ENCODE data around the genes OR5L2, TRIM51 and OR5M8.

GRCh38 chr11:47377924-47378253 lies 458 bp downstream of the SPI1 start:
- RRBS, result no CpG with 5 or more reads among the region's 12 CpGs

DNA sequence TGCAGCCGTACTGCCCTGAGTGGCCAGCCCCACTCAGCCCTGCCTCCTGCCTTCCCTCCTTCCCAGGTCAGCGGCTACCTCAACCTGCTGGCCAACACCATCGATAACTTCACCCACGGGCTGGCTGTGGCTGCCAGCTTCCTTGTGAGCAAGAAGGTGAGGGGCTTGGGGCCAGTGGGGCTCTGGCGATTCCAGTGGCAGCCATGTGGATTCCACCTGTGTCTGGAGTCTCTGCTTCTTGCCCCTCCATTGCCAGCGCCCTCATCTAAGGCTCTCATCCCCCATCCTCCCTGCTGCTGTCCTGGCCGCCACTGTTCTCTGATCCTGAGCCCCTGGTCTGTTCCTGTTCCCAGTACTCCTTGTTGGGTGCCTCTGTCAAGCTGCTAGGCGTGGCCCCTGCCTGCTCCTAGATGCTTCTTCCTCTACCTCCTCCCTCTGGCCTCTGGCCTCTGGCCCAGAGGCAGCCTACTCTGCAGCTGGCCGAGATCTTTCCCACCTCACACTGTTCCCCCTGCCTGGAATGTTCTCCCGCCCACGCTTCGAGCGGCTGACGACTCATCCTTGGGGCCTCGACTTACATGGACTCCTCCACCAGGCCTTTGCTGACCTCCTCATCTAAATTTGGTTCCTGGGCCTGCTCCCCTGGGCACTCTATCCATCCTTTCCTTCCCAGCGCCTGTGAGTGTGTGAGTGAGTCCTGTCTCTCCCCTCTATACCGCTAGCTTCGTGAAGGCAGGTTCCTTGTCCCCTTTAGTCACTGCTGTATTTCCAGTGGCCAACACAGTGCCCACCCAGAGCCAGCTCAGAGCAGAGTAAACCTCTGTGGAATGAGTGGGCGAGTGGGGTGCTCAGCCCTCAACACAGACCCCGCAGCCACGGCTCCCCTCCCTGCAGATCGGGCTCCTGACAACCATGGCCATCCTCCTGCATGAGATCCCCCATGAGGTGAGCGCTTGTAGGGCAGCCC lies 5.4 kb downstream of the SLC39A13 start:
- RRBS, result no CpG with 5 or more reads among the region's 23 CpGs

- RRBS, result no CpG with 5 or more reads among the region's 12 CpGs
These were observed 8.5 kb downstream of the SLC39A13 start for GRCh38 chr11:47416799-47417350.

GRCh38 chr11:47464411-47465076 lies 15.6 kb upstream of the RAPSN start:
- RRBS, result no CpG with 5 or more reads among the region's 9 CpGs

GRCh38 chr11:47494692-47495005 lies 45.7 kb upstream of the RAPSN start:
- RRBS, result no CpG with 5 or more reads among the region's 3 CpGs

DNA sequence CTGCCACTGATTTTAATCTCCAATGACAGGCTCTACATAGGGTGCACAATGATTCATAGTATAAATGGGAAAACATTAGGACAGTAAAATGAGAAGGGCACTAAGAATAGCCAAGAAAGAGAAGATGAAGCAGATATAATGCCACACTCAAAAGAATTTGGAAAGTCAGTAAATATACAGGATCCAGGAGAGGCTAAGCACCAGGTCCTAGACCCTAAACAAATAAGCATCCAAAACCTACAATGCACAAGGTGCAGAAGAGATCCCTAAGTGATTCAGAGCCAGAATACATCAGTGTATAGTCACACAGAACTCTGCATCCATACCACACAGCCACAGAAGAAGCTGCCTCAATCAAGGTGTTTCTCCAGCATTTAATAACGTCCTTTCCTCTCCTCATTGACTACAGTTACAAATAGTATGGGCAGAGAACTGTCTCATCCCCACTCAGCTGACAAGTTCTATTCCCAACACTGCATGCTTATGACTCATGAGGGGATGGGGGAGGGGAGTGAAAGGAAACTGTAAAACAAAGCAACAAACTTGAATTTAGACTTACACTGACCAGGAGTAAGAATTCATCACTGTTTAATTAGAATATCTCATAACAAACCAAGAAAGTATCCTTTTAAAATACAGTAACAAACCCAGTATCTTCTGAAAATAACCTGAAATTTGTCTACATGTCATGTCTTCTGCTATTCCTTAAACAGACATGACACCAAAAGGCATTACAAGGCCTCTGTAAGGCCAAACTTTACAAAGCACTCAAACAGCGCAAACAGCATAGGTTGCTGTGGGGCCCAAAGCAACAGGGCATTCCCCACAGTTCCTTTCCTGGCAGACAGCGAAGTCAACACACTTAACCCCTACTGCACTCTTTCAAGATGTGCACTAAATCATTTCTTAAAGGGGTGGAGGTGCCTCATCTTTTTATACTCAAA lies 29.4 kb downstream of the CELF1 start:
- RRBS, result no CpG with 5 or more reads among the region's 3 CpGs

GRCh38 chr11:47842119-47842852 lies 5.9 kb downstream of the NUP160 start:
- RRBS, result no CpG with 5 or more reads among the region's 7 CpGs

DNA sequence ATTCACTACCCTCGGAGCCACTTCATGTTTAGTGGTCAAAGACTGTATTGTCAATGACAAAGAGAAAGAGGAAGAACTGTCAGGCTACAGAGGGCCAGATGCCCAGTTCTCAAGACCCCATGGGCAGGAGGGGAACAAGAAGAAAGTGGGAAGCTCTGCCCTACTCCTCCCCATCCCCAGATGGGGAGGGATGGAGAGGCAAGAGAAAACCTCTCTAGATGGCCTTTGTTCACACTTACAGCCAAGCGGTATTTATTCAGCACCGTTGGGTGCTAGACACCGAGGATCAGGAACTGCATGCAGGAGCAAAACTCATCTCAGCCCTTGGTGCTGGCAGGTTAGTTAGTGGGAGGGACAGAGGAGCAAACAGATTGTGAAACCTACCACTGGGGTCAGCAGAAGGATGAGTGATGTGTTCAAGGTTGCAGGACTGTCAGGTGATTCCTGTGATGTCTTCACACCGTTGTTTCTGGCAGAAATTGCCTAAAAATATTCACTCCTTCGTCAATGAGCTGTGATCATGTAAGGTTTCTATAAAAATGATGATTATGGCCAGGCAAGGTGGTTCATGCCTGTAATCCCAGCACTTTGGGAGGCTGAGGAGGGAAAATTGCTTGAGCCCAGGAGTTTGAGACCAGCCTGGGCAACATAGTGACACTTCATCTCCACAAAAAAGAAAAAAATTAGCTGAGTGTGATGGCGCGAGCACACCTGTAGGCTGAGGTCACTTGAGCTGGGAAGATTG lies 38.2 kb upstream of the PTPRJ start:
- RRBS, result no CpG with 5 or more reads among the region's 8 CpGs

GRCh38 chr11:48018499-48019609 lies 38.5 kb downstream of the PTPRJ start:
- RRBS, result no CpG with 5 or more reads among the region's 21 CpGs

DNA sequence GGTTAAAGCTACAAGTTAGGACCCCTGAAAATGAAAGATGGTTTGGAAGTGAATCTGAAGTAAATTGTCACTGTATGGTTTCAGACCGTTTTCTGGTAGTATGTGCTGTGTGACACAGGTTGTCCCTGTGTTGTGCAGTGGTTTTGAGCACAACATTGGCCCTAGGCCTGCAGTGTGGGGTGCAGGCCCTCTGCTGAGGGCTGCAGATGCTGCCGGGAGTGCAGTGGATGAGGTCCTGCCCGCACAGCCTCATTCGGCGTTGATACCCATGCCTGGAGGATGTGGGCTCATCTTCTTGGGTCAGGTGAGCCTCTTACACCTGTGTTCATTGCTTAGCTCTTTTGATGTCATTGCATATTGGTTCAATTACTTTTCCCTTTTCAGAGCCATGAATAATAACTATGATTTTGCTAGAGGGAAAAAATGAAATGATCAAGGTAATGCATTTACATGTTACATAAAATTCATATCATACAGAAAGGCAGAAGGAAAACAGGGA lies 48.6 kb downstream of the PTPRJ start:
- RRBS, result no CpG with 5 or more reads among the region's 5 CpGs

DNA sequence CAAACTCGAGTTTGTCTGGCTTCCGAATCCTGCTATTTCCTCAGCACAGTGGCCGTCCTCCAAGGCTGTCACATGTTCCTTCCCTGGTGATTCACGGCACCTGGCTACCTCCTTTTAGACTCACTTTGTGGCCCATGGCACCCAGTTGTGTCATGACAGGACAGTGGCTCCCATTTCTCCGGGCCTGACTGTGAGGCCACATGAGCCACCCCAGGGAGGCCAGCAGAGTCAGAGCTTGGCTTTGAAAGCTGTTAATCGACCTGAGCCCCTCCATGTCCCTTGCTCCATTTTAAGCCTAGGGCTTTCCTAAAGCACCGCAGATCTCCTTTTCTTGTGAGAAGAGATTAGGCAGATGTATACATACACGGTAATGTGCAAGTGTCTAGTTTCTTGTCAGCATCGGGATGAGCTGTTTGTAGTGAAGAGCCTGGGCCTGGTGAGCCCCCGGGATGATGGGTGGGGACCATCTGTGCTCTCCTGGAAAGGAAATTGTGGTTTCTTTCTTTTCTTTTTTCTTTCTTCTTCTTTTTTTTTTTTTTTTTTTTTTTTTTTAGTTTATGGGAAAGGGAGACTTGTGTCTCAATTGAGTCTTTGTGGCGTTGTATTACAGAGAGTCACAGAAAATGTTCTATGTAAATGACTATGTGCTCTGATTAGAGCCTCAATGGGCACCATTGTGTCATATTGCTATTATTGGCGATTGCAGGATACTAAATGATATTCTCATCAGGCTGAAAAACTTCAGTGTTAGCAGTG lies 54.8 kb downstream of the PTPRJ start:
- RRBS, result no CpG with 5 or more reads among the region's 12 CpGs

GRCh38 chr11:48043223-48043612 lies 62.9 kb downstream of the PTPRJ start:
- RRBS, result no CpG with 5 or more reads among the region's 3 CpGs

GRCh38 chr11:48080882-48081991 lies 100.9 kb downstream of the PTPRJ start:
- RRBS, result no CpG with 5 or more reads among the region's 23 CpGs

GRCh38 chr11:48261394-48261949 lies 2.2 kb upstream of the OR4X1 start:
- RRBS, result no CpG with 5 or more reads among the region's 1 CpG

- RRBS, result no CpG with 5 or more reads among the region's 1 CpG
These were observed 208.4 kb upstream of the OR4C12 start for GRCh38 chr11:50190785-50190993.

DNA sequence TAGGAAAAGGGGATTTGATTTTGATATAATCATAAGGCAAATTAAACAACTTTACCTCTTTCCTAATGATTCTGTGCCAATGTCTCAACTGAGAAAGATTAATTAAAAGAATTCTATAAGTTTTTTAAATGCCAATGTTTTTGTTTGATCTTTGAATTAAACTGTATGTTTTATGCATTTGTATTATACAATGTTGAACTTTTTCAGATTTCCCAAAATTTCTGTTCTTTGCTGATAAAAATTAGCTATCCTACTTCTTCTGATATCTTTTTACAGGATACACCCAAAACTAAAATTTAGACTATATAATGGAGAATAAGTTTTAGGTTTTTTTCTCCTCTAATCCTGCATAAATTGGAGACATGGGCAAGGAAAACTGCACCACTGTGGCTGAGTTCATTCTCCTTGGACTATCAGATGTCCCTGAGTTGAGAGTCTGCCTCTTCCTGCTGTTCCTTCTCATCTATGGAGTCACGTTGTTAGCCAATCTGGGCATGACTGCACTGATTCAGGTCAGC lies at the start of gene OR5L2:
Gene OR5L2, plus strand, starts transcription at position 363 of the 518 bp plus-strand sequence.
- RRBS, result no CpG with 5 or more reads among the region's 1 CpG

DNA sequence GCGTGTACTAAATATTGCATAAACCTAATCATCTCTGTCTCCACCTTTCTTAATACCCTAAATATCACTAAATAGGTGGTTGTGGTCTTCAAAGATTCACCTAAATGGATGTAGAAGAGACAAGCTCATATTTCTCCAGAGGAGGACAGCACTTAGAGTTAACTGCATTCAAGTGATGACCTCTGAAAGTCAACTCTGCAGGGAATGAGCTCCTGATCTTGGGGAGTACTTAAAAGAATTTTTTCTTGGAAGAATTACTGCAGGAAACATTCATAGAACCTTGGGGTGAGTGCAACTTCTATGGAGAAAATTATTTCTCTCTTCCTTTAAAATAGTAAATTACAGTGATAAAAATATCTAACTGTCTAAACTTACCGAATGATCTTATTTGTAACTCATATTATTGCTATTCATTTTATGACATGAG lies at the start of gene TRIM51:
Gene TRIM51, plus strand, starts transcription at position 198 of the 427 bp plus-strand sequence.
- RRBS, result no CpG with 5 or more reads among the region's 2 CpGs

DNA sequence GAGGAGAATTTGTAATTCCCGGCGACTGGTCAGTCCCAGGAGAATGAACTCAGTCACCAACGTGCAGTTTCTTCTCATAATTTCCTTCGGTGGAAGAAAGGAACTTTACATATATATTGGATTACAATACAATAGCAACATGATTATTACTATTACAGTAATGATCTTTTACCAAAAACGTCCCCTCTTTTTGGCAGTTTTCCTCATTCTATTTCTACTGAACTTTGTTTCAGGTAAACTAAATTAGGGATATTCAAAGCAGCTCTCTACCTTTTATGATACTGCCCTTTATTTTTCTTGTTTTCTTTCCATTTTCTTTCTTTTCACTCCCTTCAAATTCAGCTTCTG lies at the start of gene OR5M8:
Gene OR5M8, minus strand, starts transcription at position 78 of the 348 bp plus-strand sequence.
- RRBS, result no CpG with 5 or more reads among the region's 5 CpGs

- RRBS, result no CpG with 5 or more reads among the region's 4 CpGs
These were observed 2.0 kb downstream of the APLNR start for GRCh38 chr11:57235029-57235500.